ENCODE measurements around a stretch of chr15.

- RRBS: no CpG with 5 or more reads among the region's 10 CpGs
These were observed 89.1 kb downstream of the SLCO3A1 start for GRCh38 chr15:91942557-91942983.

GRCh38 chr15:91947436-91947739 is 93.9 kb downstream of the SLCO3A1 start:
- RRBS: no CpG with 5 or more reads among the region's 5 CpGs

DNA sequence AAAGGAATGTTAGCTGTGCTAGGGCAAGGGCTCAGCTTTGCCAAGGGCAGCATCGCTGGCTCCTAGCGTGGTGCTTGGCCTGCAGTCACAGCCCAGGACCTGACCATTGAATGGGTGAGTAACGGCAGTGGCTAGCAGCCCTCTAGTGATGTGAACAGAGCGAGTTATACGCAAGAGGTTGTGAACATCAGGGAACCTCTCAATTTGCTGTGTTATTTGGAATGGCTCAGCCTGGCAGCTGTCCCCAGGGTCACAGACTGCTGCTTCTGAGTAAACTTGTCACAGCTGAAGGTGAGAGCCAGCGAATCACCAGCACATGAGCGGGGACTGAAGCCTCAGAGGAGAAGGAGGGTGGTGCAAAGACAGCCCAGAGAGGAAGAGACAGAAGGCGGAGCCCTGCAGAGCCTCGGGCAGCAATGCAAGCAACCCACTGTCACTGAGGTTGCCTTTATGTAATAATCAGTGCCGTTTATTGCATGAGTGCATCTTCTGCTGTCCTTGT is 158.2 kb downstream of the SLCO3A1 start:
- RRBS: no CpG with 5 or more reads among the region's 10 CpGs

DNA sequence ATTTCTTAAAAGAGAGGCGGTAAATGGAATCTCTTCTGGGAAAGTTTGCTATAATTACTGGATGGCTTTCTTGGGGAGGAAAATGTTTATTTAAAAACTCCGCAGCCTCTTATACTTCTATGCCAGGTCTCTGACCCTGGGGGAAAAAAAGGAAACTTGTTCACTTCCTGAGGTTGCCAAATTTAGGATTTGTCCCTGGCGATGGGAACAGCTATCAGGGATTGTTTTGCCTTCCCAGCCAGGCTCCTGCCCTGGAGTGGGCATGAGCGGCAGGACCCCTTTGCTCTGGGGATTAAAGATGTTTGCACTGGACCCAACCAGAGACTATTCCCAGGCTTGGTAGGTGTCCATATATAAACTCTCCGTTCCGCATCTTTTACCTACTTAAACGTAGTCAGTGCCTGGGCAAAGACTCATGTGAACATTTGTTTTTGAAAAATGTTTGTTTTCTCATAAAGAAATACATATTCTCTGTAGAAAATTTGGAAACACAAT is 175.6 kb downstream of the SLCO3A1 start:
- RRBS: no CpG with 5 or more reads among the region's 7 CpGs

DNA sequence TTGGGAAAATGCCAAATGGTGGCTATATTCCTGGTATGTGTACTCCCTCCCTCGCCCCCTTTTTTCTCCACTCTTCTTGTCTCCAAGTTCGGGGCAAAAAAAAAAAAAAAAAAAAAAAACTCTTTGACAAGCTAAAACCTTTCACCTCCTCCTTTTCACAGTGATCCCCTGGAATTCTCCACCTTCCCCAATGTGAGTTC is 263.0 kb upstream of the ST8SIA2 start:
- RRBS: no CpG with 5 or more reads among the region's 2 CpGs

GRCh38 chr15:92158522-92158838 is 235.2 kb upstream of the ST8SIA2 start:
- RRBS: no CpG with 5 or more reads among the region's 5 CpGs

- RRBS: no CpG with 5 or more reads among the region's 6 CpGs
These were observed 128.0 kb downstream of the ST8SIA2 start for GRCh38 chr15:92521680-92522023.

DNA sequence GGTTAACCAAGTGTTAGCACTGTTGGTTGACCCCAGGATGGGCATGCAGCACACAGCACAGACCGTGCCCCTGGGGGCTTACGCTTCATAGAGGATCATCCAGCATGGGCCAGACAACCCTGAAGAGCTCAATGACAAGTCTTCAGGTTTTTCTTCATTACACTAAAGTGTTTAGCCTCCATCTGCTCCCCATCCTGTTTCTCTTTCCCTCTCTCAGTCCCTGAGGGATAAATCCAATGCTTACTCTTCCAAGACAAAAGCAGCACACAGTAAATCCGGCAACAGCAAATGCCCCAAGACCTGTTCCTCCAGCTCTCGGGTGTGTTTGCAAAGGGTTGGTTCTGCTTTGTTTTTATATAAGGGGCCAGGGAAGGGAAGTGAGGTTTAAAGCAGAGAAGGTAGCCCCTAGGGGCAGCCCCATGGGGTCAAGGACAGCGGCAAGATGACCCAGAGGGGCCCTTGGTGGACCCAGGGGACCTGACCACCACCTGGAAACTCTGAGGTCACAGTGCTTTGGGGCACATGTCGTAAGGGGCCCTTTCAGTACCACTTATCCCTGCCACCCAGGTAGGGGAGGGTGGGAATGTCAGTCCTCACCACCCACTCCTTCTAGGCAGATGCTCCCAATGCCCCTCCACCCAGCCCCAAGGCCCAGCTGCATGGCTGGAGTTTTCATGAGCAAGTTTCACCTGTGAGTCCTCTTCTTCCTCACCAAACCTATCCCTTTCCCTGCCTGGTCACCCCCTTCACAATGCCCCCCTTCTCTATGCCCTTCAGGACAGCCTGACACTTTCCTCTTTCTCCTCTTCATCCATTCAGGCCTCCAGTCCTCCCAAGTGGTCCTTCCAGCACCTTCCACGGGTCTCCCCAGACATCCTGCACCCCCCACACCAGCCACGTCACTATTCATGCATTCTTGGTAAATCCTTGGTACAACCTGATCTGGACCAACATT is 10.0 kb downstream of the FAM174B start:
- RRBS: no CpG with 5 or more reads among the region's 8 CpGs

- RRBS: no CpG with 5 or more reads among the region's 14 CpGs
These were observed 11.2 kb upstream of the FAM174B start for GRCh38 chr15:92666632-92667391.

DNA sequence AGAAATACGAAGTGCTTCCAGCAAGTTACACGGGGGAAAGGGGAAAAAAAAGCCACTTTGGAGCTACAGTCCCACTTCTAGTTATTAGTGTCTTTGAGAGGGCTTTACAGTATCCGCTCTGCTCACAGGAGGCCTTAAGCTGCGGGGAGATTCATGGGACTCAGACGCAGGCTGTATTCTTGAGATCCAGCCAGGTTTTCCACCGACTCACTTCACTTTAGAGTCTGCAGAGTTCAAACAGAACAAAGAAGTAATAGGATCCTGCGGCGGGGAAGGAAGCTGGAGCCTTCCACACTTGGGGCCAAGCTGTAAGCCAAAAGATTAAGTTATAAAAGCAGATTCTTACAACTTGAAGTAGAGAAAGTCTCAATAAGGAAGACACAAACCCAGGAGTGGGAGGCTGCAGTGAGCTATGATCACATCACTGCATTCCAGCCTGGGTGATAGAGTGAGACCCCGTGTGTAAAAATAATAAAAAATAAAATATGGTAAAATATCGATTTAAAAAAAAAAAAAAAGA is 60.2 kb upstream of the FAM174B start:
- RRBS: no CpG with 5 or more reads among the region's 10 CpGs

GRCh38 chr15:92801405-92802517 is 98.4 kb upstream of the CHD2 start:
- RRBS: no CpG with 5 or more reads among the region's 11 CpGs

GRCh38 chr15:92883582-92884203 is 16.4 kb upstream of the CHD2 start:
- RRBS: 0% methylated on average over 2 of the region's 17 CpGs

DNA sequence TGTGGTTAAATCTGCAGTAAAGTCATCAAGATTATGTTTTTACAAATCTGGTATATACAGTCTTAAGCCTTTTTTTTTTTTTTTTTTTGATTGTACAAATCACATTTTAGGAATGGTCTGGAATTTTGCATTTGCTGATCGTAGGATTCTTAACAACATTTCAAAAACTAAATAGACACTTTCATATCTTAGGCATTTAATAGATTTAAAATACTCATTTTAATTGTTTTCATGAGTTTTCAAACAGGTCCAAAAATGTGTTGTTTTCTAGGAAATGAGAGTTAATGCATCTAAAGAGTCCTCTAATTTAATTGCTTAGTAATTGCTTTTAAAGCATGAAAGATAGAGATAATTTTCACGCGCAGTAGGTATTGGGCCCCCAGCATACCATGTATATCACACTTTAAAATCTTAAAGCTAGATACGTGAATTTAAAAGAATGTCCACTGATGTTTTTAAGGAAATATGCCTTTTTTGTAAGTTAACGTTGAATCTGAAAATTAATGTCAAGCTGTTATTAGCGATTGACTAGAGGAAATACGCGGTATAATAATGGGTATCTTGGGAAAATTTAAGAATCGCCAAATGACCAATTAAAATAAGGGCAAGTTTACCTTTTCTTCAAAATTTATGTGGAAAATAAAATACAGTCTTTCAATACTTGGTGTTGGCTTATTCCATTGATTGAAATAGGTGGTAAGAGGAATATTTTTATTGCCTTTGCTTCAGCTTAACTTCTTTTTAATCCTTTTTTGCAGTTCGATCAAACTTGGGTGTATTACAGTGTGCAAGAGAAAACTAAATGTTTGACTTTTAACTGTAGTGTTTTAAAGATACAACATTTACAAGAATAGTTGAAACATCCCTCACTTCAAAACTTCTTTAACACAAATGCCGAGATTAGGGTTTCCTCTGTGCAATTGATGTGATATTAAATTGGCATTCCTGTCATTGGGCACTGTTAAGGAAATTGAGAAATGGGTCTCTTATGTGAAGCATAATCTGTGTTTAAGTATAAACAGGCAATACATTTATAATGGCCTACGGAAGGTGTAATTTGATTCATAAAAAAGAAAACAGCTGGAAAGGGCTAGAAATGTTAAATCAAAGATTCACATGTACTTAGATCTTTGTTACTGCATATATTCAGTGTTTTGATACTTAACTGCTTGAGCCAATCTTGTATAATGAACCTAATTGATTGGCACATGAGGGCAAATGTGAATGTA is 13.2 kb upstream of the CHD2 start:
- RRBS: no CpG with 5 or more reads among the region's 12 CpGs

DNA sequence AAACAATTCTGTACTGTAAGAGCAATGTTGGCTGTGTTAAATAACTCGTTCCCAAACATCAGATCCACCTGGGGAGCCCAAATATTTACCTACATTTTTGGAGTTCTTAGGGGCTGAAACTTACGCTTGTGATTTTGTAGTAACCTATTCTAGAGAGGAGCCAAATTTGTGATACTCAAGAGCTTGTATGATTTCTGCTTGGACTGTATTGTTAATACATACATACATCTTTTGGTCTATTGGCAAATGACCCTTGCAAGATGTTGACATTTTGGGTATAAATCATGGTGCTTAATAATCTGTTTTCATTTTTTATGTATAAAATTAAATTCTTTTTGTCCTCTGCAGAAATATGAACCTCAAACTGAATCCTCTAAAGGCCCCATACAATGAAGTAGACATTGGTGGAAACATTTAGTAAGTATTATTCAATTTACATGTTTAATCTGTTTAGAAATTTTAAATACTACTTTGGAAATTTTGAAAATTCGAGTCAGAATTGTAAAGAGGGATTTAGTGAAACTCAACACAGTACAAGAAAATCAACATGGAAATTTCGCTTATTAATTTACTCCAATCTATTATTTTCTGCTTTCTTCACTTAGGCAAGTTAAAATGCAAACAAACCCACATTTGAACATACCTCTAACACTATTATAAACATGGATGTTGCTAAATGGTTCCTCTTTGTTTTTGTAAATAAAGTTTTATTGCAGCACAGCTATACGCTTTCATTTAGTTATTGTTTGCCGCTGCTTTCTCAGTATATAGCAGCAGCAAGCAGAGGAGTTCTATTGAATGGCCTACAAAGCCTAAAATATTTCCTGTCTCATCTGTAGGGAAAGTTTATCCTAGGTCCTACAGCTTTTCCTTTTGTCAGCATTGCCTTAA is 8.2 kb upstream of the CHD2 start:
- RRBS: no CpG with 5 or more reads among the region's 6 CpGs

GRCh38 chr15:92902533-92903603 is 2.7 kb downstream of the CHD2 start:
- RRBS: no CpG with 5 or more reads among the region's 4 CpGs

- RRBS: no CpG with 5 or more reads among the region's 15 CpGs
These were observed 10.4 kb downstream of the CHD2 start for GRCh38 chr15:92910346-92911169.

- RRBS: no CpG with 5 or more reads among the region's 2 CpGs
These were observed 30.6 kb downstream of the CHD2 start for GRCh38 chr15:92930689-92931200.

DNA sequence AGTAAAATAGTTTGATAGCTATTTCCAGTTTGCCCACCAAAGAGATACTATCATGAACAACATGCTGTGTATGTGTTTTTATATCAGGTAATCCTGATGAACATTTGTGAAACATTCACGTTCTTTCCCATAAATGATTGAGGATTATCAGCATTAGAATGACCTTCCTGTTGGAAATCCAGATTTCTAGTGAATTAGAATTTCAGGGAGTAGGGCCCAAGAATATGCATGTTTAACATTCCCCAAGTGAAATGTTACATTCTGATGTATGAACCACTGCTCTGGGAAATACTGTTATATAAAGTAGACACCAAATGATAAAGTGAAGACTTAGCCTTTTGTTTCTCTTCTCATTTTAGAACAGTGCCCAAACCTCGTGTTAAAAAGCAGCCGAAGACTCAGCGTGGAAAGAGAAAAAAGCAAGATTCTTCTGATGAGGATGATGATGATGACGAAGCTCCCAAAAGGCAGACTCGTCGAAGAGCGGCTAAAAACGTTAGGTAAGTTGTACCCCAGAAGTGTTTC is 39.2 kb downstream of the CHD2 start:
- RRBS: no CpG with 5 or more reads among the region's 9 CpGs

DNA sequence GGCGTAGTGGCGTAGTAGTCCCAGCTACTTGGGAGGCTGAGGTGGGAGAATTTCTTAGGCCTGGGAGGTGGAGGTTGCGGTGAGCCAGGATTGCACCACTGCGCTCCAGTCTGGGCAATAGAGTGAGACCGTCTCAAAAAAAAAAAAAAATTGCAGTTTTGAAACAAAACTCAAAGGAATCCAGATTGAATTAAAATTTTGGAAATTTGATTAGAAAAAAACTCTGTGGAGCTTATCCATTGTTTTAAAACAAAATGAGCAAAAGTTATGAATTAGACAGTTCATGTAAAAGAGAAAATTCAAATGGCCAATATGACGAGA is 72.4 kb downstream of the RGMA start:
- RRBS: no CpG with 5 or more reads among the region's 6 CpGs

DNA sequence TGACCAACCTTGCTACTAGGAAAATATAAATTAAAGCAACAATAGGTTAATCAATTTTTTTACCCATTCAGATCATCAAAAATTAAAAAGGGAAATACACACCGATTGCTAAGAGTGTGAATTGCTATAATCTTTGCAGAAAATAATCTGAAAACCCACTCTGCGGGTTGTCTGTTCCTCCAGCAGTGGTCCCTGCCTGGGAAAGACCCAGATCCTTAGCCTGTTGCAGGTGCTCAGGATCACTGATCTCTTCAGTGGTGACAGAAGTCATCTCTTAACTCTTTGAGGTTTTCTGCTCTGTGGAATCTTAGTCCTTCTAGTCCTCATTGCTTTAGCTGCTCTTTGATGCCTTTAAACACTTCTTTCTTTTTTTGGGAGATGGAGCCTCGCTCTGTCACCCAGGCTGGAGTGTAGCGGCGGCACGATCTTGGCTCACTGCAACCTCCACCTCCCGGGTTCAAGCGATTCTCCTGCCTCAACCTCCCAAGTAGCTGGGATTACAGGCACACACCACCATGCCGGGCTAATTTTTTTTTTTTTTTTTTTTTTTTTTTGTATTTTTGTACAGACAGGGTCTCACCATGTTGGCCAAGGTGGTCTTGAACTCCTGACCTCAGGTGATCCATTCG is 71.9 kb downstream of the RGMA start:
- RRBS: no CpG with 5 or more reads among the region's 10 CpGs